Uterus (tissue), 7 donors: ENCODE data around the genes CDKL3 and IL9.

GRCh38 chr5:134196840-134197569 is 20.3 kb upstream of the SKP1 start:
- PRO-cap, 4 experiments: no peak in any of the 4 experiments
- RAMPAGE, long total RNA, 2 experiments: no peak in any of the 2 experiments
- RRBS: no CpG with 5 or more reads among the region's 5 CpGs

DNA sequence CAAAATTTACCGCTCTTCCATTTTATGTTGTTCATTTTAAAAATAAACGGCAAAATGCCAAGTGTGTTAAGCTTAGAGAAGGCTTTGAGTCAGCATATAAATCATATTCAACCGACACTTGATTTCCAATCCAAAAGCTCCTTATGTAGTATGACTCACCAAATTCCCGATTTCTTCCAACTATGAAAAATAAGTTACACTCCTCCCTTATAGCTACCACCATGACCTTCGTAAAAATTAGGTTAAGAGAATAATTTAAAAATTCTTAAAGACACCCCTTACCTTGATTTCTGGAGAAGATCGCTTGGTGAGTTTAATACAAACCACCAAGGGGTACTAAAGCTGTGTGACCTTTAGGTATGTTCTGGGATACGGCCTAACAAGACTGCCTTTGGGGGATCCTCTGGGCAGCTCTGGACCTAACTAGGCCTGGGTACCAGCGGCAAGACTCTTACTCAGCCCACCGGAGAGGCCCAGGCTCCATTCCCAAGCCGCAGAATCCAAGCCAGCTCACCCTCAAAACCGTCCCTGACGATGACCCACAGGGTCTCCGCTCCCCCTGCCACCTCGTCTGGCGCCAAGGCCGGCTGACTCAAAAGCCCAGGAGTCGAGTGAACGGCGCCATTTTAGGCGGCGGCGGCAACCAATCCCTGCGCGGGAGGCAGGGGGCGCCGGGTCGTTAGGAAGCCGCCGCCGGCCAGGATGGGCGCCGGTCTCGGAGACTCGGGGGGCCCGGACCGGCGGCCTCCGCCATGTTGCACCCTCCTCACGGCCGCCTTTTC is 755 bp downstream of the PPP2CA start:
- PRO-cap, 4 experiments: peak in 4 of 4 experiments; most common plus-strand start position 682 of the sequence (in 2); most common minus-strand start position 573 of the sequence (in 2)
- RAMPAGE, long total RNA, 2 experiments: no peak in any of the 2 experiments
- RRBS: 2% methylated on average over 9 of the region's 40 CpGs

- PRO-cap, 4 experiments: peak in 4 of 4 experiments; most common plus-strand start chr5:134367244 (in 4); most common minus-strand start chr5:134367161 (in 4)
- RAMPAGE, long total RNA, 2 experiments: no peak in any of the 2 experiments
- RRBS: no CpG with 5 or more reads among the region's 33 CpGs
Observed at GRCh38 chr5:134366566-134367397, at the start of gene CDKL3. Gene CDKL3, minus strand, starts transcription at chr5:134367171.

DNA sequence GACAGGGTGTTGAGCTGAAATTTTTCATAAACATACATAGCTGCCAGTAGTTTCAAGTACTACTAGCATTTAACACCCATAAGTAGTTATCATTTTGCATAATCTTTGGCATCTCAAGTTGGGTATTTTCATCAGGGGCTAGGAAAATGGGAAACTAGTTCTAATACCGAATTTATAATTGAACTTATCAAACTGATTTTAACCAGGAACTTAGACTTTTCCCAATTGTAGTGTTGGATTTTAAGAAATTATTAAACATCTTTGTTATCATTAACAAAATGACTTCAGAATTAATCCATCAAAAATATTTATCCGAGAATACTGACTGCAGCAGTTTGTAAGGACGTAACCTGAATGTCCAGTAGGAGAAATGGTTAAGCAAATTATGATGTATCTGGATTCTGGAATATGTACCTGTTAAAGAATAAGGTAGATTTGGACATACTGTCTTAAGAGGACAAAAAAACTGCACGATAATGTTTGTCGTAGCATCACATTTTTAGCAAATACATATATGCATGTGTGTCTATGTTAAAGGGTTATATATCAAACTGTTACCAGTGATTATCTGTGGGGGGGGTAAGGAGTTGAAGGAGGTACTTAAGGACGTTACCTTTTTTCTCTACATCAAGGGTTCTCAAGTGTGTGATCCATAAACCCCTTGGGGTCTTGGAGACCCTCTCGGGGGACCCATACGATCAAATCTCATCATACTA is 5.8 kb downstream of the UBE2B start:
- PRO-cap, 4 experiments: no peak in any of the 4 experiments
- RAMPAGE, long total RNA, 2 experiments: no peak in any of the 2 experiments
- RRBS: no CpG with 5 or more reads among the region's 8 CpGs

GRCh38 chr5:134427544-134428141 is 16.0 kb upstream of the CDKN2AIPNL start:
- PRO-cap, 4 experiments: no peak in any of the 4 experiments
- RAMPAGE, long total RNA, 2 experiments: no peak in any of the 2 experiments
- RRBS: no CpG with 5 or more reads among the region's 9 CpGs

DNA sequence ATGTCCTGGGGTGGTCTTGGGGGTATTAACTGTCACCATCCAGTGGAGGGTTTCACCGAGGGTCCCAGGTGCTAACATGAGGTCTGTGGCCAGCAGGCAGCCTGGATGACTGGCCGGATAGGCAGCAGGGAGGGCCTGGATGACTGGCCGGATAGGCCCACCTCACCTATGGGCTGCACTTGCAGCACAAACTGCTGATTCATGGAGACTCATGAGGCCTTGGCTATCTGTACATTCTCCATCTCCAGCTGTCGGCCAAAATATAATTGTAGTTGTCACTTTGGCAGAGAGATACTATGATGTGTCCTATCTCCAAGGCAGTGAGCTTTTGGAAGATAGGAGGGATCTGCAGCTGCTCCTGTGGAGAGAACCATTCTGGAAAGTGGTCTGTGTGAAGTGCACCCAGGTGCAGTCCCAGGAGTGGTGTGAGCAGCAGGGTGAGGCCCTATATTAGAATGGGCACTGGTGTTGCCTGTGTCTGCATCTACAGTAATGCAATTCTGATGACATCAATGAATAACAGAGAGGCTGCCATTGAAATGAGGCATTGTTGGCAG is 26.3 kb upstream of the CDKN2AIPNL start:
- PRO-cap, 4 experiments: no peak in any of the 4 experiments
- RAMPAGE, long total RNA, 2 experiments: no peak in any of the 2 experiments
- RRBS: no CpG with 5 or more reads among the region's 4 CpGs

DNA sequence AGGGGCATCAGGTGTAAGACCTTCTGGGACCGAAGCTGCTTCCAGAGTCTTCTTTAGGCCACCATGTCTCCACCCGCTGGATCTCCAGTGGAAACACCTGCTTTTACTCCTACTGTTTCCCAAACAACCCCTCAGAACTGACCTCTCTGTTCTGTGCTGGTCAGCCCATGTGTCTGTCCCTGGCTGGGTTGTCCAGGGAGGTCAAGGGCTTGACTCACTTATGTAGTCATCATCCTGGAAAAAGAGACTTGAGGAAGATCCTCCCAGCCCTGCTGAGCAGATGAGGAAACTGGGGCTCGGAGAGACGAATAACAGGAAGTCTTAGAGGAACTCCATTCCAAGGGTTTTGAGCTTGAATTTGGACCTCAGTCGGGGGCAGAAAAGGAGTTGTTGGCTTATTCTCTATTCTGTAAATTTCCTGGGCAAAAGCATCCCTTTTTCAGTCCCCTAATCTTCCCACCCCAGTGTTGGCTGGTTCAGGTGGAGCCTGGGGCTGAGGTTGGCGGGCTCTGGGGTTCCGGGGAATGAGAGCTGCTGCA is 42.6 kb downstream of the JADE2 start:
- PRO-cap, 4 experiments: peak in 2 of 4 experiments; most common plus-strand start position 275 of the sequence (in 2)
- RAMPAGE, long total RNA, 2 experiments: no peak in any of the 2 experiments
- RRBS: no CpG with 5 or more reads among the region's 7 CpGs

DNA sequence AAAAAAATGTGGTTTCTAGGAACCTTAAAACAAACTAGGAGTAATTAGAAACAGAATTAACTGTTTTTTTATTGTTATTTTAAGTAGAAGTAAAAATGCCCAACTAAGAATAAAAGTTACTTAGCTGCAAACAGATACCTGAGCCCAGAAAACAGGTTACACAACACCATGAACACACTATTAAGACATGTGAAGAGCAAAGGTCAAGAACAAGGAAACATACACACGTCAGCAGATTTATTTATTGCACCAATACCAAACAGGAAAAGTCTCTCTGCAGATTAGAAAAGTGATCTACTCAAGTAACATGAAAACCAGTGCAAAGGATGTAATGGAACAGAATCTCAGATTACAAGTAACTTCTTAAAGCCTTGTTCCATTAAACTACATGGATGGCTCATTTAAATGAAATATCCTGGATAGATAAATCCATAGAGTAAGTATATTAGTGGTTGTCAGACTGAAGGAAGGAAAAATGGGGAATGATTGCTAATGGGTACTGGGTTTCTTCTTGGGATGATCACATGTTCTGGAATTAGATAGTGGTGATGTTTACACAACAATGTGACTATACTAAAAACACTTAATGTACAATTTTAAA is 6.2 kb downstream of the SAR1B start:
- PRO-cap, 4 experiments: no peak in any of the 4 experiments
- RAMPAGE, long total RNA, 2 experiments: no peak in any of the 2 experiments
- RRBS: no CpG with 5 or more reads among the region's 1 CpG

- PRO-cap, 4 experiments: no peak in any of the 4 experiments
- RAMPAGE, long total RNA, 2 experiments: no peak in any of the 2 experiments
- RRBS: no CpG with 5 or more reads among the region's 3 CpGs
Observed at GRCh38 chr5:134858887-134859659, 13.3 kb downstream of the C5orf24 start.

DNA sequence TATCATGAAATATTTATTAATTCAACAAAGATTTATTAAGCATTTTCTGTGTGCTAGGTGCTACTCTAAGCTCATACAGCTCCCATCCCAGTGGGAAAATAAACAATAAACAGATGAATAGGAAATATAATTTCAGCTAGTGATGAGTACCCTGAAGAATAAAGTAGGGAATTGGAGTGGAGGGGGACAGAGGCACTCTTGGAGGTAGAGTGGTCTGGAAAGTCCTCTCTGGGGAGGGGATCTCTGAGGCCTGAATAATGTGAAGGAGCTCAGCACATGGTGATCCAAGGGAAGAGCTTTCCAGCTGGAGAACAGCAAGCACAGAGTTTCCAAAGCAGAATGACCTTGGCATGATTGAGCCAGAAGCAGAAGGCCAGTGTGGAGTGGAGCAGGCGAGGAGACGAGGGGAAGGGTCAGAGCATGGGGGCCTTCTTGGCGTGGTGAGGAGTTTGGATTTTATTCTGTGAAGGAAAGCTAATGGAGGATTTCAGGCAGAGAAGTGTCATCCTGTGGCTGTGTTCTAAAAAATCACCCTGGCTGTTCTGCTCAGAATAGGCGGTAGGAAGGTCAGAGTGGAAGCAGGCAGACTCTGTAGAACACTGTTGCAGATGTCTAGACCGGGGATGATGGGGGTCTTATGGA is 8.3 kb downstream of the PCBD2 start:
- PRO-cap, 4 experiments: no peak in any of the 4 experiments
- RAMPAGE, long total RNA, 2 experiments: no peak in any of the 2 experiments
- RRBS: no CpG with 5 or more reads among the region's 5 CpGs

GRCh38 chr5:134965558-134966061 is 2.1 kb upstream of the CATSPER3 start:
- PRO-cap, 4 experiments: no peak in any of the 4 experiments
- RAMPAGE, long total RNA, 2 experiments: no peak in any of the 2 experiments
- RRBS: no CpG with 5 or more reads among the region's 2 CpGs

DNA sequence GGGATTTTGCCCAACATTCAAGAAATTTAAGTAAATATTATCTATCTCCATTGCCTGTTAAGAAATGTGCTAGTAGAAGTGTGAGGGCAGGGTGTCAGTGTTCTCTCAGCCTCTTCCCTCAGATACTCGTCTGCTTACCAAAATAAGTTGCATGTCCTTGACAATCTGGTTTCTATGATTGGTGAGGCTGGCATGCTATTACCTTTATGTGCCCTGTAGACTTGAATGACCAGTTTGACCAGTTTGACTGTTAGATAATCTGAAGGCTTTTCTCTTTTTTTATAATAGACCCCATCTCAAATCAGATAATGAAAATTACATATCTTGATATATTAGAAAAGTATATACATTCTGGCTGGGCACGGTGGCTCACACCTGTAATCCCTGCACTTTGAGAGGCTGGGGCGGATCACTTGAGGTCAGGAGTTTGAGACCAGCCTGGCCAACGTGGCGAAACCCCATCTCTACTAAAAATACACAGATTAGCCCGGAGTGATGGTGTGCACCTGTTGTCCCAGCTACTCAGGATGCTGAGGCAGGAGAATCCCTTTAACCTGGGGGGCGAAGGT is 437 bp downstream of the CATSPER3 start:
- PRO-cap, 4 experiments: no peak in any of the 4 experiments
- RAMPAGE, long total RNA, 2 experiments: no peak in any of the 2 experiments
- RRBS: no CpG with 5 or more reads among the region's 7 CpGs

DNA sequence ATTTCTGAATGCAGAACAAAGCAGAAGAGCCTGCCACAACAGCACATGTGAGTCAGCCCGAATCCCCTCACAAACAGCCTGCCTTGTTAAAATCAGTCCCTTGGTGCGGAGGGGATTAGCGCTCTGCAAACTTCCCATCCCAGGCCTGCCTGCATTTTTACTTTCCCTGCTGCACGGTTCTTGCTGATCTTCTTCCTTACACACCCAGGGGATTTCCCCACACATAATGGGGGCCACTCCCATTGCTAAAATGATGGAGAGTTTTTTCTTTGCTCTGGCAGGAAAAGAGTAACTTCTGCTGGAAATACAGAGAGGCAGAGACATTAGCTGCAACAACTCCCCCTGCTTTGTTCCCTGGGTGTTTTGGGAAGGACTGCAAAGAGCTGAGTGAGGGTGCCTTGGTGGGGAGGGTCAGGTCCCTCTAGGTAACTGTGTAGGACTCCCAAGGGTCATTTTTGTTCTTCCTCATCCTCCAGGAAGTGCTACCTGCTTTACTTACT is 78.4 kb upstream of the PITX1 start:
- PRO-cap, 4 experiments: no peak in any of the 4 experiments
- RAMPAGE, long total RNA, 2 experiments: no peak in any of the 2 experiments
- RRBS: no CpG with 5 or more reads among the region's 4 CpGs

- PRO-cap, 4 experiments: no peak in any of the 4 experiments
- RAMPAGE, long total RNA, 2 experiments: no peak in any of the 2 experiments
- RRBS: no CpG with 5 or more reads among the region's 6 CpGs
Observed at GRCh38 chr5:135173682-135174294, 139.8 kb upstream of the PITX1 start.

DNA sequence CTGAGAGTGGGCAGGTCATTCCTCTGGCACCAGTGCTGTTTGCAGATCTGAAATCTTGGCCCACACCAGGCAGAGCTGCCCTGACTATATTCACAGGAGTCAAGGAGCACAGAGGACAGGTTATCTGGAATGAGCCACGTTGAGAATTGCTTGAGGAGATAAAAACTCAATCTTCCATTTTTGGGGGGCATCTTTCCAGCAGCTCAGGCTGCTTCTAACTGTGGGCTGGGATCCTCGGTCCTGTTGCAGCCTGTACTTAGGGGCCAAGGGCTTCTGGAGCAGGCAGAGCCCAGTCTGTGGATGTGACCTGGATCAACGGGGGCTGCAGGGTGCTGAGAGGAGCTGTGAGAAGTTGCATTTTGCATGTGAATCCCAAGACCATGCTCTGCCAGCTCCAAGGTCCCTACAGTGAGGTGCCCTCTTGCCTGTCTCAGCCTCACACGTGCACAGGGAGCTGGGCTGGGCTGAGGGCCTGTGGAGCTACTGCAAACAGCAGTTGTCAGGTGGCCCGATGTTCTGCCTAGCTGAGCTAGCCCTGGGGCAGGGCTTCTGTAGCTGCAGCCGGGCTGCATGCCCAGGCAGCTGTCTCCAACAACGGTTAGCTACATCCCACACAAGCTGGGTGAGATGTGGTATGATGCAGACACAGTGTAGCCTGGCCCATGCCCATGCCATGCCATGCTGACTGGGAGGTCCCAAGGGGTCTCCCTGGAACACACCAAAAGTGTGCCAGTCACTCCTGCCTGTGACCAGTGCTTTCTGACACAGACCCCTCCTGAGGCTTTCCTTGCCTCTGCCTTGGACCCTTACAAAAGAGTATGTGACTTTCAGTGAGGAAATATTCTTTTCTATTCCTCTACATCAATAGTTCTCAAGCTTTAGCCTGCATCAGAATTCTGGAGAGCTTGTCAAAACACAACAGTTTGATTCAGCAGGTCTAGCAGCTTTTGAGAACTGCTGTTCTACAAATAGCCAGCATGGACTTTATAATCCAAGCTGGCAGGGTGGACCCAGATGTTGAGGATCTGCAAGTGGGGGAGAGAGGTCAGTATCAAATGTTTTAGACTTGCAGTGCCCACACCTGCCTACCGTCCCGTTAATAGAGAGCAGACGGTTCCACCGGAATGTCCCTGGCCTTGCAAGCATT is 62.0 kb downstream of the MACROH2A1 start:
- PRO-cap, 4 experiments: no peak in any of the 4 experiments
- RAMPAGE, long total RNA, 2 experiments: no peak in any of the 2 experiments
- RRBS: no CpG with 5 or more reads among the region's 11 CpGs

- PRO-cap, 4 experiments: no peak in any of the 4 experiments
- RAMPAGE, long total RNA, 2 experiments: no peak in any of the 2 experiments
- RRBS: no CpG with 5 or more reads among the region's 15 CpGs
Observed at GRCh38 chr5:135359997-135360999, 38.7 kb downstream of the MACROH2A1 start.

- PRO-cap, 4 experiments: no peak in any of the 4 experiments
- RAMPAGE, long total RNA, 2 experiments: no peak in any of the 2 experiments
- RRBS: no CpG with 5 or more reads among the region's 2 CpGs
Observed at GRCh38 chr5:135368266-135369088, 30.6 kb downstream of the MACROH2A1 start.

DNA sequence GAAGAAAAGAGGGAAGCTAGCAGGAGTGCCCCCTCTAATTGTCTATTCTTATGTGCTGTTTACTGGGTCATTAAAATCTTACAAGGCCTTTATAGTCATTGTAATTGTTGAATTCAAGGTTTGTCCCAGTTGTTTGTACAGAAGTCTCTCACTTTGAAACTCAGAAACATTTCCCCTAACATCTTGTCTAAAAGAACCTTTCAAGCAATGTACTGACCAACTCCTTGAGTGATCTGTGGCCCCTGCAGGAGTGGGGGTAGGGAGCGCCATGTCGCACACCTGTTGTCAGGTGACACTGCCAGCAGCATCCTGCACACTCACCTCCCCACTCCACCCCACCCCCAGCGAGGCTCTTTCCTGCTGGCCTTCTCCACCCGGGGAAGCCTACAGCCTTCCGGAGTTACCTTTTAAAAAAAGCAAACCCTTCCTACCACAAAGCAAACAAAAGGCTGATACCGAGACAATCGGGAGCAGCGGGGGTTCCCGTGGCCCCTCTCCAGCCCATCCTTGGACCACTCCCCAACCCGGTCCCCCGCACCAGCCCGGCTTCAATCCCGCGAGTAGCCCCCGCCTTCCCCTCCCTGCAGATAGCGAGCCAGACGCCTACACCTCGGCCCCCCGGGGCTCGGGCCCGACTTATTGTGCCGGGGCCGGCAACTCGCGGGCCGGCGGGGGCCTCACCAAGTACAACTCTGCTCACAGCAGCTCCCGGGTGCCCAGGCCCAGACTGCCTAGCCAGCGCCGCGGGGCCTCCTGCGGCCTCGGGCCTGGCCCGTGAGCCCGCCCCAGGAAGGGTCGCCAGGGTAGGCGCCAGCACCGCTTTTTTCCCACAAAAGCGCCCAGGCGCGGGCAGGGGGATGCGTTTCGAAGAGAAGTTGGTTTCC is 838 bp downstream of the MACROH2A1 start:
- PRO-cap, 4 experiments: no peak in any of the 4 experiments
- RAMPAGE, long total RNA, 2 experiments: no peak in any of the 2 experiments
- RRBS: under 1% methylated on average over 9 of the region's 43 CpGs

DNA sequence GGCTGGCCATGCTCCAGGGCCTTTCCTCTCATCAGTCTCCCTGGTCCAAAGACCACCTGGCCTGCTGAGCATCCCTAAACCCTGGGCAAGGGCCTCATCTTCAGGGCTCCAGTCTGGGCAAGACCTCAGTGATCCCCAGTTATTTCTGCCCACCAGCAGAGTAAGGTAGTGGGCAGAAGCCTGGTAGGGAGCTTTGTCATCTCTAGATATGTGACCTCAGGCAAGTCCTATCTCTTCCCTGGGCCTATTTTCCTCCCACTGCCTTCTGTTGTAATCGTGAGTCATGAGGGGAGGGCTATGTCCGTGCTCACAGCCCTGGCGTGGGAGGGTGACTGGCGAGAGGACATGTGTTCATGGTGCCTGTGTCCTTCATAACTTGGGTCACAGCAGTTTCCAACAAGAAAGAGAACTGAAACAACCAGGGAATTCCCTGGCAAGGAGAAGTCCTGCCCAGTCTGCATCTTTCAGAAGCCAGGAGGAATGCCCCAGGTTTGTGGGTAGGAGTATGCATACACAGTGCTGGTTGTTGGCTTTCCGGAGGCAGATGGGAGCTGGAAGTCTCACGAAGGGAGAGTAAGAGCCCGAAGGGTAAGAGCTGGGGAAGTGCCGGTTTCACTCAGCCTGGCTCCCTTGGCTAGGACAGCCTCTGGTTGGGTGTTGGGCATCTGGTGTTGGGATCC is 4.1 kb upstream of the TIFAB start:
- PRO-cap, 4 experiments: no peak in any of the 4 experiments
- RAMPAGE, long total RNA, 2 experiments: no peak in any of the 2 experiments
- RRBS: 58% methylated on average over 4 of the region's 8 CpGs

- PRO-cap, 4 experiments: no peak in any of the 4 experiments
- RAMPAGE, long total RNA, 2 experiments: no peak in any of the 2 experiments
- RRBS: no CpG with 5 or more reads among the region's 7 CpGs
Observed at GRCh38 chr5:135895678-135896153, at the start of gene IL9. Gene IL9, minus strand, starts transcription at chr5:135895841.